Measurements from ENCODE around the genes ZNF25 and RASGEF1A.

DNA sequence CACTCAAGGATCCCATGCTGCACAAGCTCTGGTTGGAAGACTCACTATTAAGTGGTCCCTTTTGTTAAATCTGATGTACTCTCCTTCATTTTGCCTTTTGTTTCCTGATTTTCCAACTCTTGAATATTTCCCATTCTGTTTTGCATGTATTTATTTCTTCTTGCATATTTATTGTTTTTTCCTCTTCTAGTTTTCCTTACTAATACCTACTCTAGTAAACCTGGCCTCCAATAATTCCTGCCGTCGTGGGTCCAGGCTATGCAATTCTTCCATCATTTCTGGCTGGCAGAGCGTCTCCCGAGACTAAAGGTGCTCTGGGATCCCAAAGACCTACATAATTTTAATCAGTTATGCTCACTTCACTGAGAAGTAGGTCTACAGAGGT lies 36.7 kb downstream of the ZNF248 start:
- PRO-cap, 2 experiments: no peak in any of the 2 experiments

DNA sequence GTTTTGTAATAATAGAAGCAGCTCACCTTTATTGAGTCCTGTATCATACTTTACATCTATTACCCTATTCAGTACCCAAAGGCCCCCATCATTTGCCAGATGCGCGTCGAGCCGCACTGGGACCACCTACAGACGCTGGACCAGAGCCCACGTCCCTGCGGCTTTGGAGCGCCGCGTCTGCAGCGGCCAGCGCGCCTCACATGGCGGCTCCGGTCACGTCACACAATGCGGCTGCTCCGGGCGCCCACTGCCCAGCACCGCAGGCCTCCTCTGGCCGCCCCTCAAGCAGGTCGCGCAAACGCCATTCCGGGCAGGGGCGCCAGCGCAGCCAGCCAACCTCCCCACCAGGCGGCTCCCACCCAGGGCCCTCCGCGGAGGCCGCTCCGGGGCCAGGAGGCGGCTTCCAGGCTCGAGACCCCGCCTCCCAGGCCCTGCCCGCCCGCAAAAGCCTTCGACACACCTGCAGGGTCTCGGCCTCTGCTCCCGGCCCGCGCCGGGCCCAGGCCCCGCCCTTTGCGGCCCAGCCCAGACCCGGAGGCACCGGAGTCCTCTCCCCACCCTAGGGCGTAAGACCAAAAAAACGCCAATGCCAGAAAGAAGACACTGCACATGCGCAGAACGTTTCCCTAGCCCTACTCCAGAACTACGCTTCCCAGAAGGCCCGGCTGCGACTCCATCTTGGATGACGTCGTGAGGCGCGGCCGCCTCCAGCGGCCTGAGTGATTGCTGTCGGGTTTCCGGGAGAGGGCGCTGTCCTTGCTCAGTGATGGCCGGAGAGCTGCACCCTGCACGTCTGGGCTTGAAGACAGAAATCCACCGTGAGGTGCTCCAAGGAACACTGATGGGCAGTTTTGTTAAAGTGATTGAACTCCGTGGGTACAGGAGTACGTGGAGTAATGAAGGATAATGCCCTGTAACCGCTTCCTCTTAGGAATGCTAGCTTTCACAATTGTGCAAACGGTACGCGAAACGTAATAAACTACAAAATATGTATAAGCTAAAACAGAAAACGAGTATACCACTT lies at the start of gene ZNF25:
Gene ZNF25, minus strand, starts transcription at position 602 of the 1,024 bp plus-strand sequence.
- PRO-cap, 2 experiments: peak in 2 of 2 experiments; most common plus-strand start position 753 of the sequence (in 1); most common minus-strand start position 501 of the sequence (in 2)

- PRO-cap, 2 experiments: no peak in any of the 2 experiments
These were observed 22.4 kb downstream of the ZNF33A start for GRCh38 chr10:38032861-38033277.

- PRO-cap, 2 experiments: no peak in any of the 2 experiments
These were observed 12.5 kb downstream of the ZNF37A start for GRCh38 chr10:38106538-38107119.

GRCh38 chr10:42125006-42125206 lies 513.5 kb downstream of the ZNF33B start:
- PRO-cap, 2 experiments: no peak in any of the 2 experiments

DNA sequence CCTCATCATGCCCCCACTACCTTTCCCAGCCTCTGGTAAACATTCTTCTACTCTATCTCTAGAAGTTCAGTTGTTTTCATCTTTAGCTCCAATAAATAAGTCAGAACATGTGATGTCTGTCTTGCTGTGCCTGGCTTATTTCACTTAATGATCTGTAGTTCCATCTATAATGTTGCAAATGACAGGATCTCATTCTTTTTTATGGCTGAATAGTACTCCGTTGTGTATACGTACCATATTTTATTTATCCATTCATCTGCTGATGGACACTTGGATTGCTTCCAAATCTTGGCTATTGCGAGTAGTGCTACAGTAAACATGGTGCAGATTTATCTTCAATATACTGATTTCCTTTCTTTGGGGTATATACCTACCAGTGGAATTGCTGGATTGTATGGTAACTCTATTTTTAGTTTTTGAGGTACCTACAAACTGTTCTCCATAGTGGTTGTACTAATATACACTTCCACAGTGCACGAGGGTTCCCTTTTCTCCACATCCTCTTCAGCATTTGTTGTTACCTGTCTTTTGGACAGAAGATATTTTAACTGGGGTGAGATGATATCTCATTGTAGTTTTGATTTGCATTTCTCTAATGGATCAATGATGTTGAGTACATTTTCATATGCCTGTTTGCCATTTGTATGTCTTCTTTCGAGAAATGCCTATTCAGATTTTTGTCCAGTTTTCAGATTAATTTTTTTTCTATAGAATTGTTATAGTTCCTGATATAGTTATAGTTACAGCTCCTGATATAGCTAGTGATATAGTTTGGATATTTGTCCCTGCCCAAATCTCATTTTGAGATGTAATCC lies 124.3 kb downstream of the ZNF33B start:
- PRO-cap, 2 experiments: no peak in any of the 2 experiments

- PRO-cap, 2 experiments: no peak in any of the 2 experiments
These were observed 441 bp upstream of the ZNF33B start for GRCh38 chr10:42638879-42639143.

DNA sequence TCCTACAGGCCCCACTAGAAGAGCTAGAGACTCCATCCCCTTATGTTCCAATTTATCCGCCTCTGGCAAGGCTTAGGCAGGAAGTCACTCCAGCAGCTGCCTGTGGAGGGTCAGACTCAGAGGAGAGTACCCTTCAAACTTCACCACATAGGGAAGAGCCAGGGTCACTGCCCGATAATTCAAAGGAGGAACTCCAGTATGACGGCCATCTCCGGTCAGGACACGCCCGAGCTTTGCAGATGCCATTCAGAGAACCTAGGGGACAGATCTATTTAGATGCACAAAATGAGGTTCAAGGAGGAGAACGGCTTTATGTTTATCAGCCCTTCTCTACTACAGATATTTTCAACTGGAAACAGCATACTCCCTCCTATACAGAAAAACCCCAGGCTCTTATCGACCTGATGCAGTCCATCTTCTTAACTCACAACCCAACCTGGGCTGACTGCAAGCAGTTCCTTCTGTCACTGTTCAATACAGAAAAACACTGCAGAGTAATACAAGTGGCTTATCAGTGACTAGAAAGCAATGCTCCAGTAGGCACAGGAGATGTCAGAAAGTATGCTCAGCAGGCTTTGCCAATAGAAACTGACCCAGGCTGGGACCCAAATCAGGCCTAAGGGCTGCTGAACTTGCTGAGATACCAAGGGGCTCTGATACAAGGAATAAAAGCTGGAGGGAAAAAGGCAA lies 8.6 kb upstream of the ZNF33B start:
- PRO-cap, 2 experiments: no peak in any of the 2 experiments

DNA sequence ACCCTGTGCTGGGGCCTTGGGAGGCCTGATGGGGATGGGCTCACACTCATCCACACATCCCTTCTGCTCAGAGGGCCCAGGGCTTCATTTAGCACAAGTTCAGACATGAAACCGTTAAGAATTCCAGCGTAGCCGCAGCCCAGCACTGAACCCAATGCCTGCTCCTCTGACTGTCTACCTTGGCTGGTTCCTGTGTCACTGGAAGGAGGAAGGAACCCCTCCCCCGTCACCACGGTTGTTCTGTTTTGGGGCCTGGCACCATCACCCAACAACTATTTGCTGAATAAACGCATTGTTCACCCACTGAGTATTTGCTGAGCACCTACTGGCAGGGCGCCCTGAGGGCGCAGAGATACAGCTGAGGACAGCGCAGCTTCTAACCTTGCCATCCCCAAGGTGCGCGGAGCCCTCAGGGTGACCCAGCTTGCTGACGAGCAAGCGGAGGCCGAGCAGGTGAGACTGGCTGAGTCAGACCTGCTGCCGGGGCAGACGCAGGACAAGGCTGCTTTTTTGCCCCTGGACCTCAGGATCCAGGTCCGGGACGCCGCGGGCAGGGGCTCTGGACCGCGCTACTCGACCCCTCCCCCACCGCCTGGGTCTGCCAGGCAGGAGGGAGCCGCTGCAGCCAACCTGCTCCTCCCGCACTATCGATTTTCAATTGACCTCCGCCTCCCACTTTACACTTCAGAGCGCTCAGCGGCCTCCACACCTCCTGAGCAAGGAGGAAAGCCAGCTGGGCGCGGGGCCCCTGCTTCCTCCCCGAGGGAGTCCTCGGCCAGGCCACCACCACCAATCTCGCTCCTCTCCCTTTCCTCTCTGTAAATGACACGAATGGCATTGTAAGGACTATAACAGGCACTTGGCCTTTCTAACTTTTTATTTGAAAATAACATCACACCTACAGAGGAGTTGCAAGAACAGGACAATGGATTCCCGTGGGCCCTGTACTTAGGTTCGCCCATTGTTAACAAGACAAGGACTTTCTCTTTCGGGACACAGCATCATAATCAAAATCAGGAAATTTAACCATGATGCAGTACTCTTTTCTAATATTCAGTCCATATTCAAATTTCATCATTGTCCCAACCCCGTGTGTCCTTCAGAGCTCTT lies 50.3 kb upstream of the RET start:
- PRO-cap, 2 experiments: no peak in any of the 2 experiments

GRCh38 chr10:43266802-43267237 lies at the start of gene RASGEF1A:
TSS of gene RASGEF1A (minus strand) at chr10:43267065.
- PRO-cap, 2 experiments: no peak in any of the 2 experiments

GRCh38 chr10:43340638-43341115 lies 30.8 kb upstream of the FXYD4 start:
- PRO-cap, 2 experiments: no peak in any of the 2 experiments

GRCh38 chr10:43375315-43375781 lies 3.9 kb downstream of the FXYD4 start:
- PRO-cap, 2 experiments: no peak in any of the 2 experiments

- PRO-cap, 2 experiments: no peak in any of the 2 experiments
These were observed 12.2 kb downstream of the HNRNPF start for GRCh38 chr10:43396897-43397109.

- PRO-cap, 2 experiments: no peak in any of the 2 experiments
These were observed 868 bp downstream of the ZNF487 start for GRCh38 chr10:43437669-43438288.

DNA sequence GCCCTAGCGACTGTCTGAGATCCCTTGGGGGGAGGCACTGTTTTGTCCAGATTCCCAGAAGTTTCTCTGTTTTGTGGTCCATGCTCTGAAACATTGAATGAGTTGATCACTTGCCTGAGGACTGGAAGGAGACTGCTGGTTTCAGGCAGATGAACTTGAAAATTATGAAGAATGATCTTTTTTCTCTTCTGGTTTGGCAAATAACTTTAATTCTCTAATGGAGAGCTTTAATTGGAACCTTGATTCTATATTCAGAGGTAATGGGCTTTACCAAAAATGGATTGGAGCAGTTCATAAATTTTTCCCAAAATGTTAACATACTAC lies 312.4 kb upstream of the ZNF32 start:
- PRO-cap, 2 experiments: no peak in any of the 2 experiments

GRCh38 chr10:44065310-44066149 lies 319.4 kb downstream of the CXCL12 start:
- PRO-cap, 2 experiments: no peak in any of the 2 experiments

GRCh38 chr10:44233441-44234088 lies 151.3 kb downstream of the CXCL12 start:
- PRO-cap, 2 experiments: no peak in any of the 2 experiments

DNA sequence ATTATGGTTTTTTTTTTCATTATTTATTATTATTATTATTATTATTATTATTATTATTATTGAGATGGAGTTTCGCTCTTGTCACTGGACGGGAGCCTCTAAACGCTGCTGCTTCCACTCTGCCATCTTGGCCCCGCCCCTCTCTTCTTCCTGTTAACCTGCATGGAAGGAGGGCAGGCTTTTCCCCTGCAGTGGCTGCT lies 150.8 kb downstream of the CXCL12 start:
- PRO-cap, 2 experiments: no peak in any of the 2 experiments

- PRO-cap, 2 experiments: no peak in any of the 2 experiments
These were observed 7.5 kb downstream of the CXCL12 start for GRCh38 chr10:44377465-44377789.

DNA sequence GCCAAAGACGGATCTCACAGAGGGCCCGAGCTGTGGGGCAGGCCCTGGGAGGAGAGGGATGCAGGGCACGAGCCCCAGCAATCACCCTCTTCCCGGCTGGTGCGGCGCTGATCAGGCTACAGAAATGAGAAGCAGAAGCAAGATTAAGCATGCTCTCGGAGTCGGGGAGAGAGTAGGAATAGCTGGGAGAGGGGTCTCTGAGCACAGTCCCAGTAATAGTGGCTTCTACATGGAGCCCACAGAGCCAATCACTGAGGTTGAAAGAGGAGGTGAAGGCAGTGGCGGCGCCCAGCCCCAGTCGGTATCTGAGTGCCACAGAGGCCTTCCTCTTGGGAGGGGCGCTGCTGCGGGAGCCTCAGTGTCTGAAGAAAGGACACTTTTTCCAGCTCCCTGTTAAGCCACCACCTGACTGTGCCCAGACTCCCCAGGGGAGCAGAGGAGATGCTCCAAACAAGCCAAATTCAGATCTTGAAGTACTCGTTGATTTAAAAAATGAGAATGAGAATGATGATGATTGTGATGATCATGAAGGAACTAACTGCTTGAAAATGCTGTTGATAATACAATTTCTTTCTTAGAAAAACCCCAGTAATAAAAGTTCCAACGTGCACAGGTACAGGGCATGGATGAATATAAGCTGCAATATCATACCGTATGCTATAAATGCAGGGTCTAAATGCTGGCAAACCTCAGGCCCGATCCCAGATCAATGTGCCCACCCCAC lies 6.9 kb downstream of the CXCL12 start:
- PRO-cap, 2 experiments: no peak in any of the 2 experiments